Right common carotid artery plus branches (tissue), 1 donor: Measurements from ENCODE around the gene RPS28.

GRCh38 chr19:7534834-7534993, 803 bp upstream of the PNPLA6 start:
- PRO-cap: no peak

DNA sequence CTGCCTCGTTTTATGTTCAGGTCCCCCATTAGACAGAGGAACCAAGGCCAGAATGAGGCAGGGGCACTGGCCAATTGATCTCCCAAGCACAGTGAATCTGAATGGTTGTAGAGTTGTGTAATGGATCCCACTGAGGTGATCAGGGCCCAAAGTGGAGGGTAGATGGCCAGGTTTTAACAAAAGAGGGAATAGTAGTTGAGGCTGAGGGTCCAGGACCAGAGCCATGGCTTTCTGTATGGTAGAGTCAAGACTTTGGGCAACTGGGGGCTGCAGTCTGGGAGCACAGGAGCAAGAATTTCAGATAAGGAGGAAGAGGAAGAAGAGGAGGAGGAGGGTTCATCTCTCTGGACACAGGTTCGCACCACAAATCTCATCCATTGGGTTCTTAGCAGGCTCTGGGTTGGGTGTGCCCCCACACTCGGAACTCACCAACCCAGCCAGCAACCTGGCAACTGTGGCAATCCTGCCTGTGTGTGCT, 18.0 kb downstream of the PNPLA6 start:
- PRO-cap: no peak

DNA sequence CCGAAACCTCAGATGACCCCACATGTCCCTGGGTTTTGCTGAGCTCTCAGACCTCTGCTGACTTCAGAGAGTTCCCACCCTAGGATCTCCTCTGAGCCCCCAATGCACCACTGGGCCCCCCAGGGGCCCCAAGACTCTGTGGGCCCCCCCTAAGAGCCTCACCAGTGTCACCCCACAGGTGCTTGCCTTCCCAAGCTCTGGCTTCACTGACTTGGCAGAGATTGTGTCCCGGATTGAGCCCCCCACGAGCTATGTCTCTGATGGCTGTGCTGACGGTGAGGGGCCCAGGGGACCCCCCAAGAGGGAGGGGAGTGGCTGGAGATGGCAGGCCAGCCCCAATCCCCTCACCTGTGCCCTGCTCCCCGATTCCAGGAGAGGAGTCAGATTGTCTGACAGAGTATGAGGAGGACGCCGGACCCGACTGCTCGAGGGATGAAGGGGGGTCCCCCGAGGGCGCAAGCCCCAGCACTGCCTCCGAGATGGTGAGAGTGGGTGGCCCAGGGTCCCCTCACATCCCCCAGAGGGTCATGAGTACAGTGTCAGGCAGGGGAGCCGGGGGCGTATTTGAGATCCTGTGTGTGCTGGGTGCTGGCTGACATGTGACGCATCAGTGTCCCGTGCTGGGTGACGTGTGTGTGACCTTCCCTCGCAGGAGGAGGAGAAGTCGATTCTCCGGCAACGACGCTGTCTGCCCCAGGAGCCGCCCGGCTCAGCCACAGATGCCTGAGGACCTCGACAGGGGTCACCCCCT, 25.5 kb downstream of the PNPLA6 start:
- PRO-cap: no peak

- PRO-cap: no peak
These were observed 2.0 kb downstream of the CAMSAP3 start for GRCh38 chr19:7597582-7598103.

DNA sequence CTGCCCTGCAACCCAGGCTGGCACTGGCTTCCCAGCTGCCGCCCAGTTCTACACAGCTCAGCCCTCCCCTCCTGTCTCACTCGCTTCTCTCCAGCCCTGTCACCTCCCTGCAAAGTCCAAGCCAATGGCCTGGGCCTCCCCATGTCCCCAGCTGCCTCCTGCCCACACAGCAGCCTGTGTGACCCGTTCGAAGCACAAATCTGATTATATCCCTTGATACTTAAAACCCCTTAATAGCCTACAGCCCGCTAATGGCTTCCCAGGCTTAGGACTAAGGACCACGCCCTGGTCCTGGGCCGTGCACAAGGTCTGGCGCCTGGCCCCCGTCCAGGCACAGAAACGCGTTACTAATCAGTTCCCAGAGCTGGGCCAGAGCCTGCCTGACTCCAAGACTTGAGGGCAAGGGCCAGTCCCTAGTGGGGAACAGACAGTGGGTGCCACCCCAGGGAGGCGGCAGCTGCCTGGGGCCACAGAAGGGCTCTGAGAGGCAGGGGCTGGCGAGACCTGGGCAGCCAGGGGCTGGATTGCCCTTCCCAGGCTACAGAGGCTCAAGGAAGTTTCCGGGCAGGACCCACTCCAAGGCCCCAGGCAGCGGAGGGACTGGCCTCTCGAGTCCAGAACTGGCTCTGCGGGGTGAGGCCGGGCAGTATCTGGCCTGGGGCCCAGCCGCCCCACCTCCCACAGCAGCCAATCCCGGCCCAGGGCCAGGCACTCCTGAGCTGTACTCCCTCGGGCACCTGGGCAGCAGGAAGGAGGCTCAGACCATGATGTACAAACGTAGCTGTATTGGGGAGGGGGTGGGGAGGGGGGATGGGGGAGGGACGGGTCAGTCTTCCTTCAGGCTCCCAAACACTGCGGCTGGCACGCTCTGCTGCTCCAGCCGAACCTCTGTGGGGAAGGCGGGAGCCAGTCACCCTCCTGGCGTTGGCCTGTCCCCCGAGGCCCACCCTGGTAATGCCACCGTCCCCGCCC, 10.3 kb downstream of the XAB2 start:
- PRO-cap: no peak

- PRO-cap: no peak
These were observed 5.0 kb downstream of the TRAPPC5 start for GRCh38 chr19:7685544-7686030.

- PRO-cap: no peak
These were observed 2.0 kb downstream of the CLEC4G start for GRCh38 chr19:7729696-7730459.

GRCh38 chr19:7730594-7731228, 1.2 kb downstream of the CLEC4G start:
- PRO-cap: no peak

DNA sequence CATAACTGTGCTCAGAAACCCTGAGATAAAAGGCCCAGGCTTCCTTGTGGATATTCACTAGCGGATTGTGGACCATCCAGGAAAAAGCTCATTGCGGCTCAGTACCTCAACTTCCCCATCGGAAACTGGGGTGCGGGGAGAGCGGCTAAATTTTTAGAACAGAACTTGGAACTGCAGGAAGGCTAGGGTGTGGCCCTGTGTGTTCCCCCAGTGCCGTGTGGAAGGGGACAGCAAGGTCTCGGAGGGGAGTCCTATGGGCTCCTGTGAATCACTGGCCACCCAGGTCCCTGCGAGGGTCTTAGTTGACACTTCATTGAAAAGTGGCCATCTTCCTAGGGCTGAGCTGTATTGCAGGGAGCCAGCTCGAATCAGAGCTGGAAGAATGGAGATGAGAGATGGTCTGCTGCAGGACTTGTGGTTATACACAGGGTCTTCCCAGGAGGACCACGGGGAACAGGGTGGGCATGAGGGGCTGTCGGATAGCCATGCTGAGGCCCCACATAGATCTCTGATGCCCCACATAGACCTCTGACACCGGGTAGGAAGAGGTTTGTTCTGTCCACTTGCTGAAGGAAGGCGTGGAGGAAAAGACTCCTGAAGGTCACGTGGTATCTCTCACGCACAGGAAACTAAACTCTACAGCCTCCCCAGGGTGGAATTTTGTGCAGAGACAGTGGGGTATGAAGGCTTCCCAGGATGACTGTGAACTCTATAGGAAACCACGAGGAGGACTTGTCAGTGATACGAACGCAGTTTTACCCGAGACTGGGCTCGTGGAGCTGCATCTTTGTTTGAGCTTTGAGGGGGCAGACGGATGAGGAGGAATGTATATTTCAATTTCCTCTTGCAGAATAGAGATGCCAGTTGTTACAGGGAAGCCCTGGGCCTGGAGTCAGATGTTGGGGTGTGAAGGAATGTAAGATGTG, 2.6 kb downstream of the EVI5L start:
- PRO-cap: no peak

DNA sequence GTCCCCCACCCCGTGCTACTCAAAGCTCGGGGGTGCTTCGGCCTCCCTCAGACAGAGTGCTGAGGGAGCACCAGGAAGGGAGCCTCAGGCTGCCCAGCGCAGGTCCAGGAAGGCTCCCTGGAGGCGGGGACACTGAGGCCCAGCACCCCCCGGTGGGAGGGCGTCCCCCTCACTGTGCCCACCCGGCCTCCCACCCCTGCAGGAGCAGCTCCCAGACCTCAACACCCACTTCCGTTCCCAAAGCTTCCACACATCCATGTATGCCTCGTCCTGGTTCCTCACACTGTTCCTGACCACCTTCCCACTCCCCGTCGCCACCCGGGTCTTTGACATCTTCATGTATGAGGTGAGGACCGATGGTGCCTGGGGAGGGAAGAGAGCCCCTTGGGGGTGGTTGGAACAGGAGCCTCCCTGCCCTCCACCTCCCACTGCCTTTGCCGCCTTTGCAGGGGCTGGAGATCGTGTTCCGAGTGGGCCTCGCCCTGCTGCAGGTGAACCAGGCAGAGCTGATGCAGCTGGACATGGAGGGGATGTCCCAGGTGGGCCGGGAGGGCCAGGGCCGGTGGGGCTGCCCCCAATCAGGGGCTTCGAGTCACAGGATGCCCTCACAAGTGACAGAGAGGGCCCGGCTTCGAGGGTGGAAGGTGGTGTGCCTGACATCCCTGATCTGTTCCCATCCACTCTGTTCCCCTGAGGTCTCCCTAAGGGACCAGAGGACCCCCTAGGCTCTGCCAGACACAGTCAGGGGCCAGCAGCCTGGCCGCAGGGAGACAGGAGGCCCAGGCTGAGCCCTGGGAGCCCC, 21.4 kb downstream of the EVI5L start:
- PRO-cap: no peak

- PRO-cap: no peak
These were observed 2.0 kb downstream of the PRR36 start for GRCh38 chr19:7872164-7872613.

DNA sequence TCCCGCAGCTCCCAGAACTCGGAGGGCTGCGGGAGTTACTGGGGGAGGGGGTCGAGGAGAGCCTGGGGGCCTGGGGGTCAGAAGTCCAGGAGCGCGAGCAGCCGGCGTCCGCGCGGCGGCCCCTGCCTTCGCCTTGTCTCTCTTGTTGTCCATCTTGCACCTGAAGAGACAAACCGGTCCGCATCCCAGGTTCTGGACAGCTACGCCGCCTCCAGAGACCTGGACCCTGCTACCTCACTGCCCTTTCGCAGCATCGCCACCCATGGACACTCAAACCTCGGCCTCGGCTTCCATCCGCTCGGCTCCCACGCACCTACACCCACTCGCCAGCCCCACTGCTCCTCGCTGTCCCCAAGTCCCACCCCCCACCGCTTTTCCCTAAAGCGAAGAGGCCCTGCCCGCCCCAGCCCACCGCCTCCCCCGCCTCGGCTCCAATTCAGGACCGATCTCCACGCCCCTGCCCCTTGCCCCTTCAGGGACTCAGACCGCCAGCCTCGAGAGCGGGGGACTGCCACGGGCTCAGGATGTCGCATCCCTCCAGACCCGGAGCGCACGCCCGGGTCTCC, 570 bp downstream of the PRR36 start:
- PRO-cap: no peak

- PRO-cap: no peak
These were observed 2.4 kb downstream of the TGFBR3L start for GRCh38 chr19:7917168-7917388.

DNA sequence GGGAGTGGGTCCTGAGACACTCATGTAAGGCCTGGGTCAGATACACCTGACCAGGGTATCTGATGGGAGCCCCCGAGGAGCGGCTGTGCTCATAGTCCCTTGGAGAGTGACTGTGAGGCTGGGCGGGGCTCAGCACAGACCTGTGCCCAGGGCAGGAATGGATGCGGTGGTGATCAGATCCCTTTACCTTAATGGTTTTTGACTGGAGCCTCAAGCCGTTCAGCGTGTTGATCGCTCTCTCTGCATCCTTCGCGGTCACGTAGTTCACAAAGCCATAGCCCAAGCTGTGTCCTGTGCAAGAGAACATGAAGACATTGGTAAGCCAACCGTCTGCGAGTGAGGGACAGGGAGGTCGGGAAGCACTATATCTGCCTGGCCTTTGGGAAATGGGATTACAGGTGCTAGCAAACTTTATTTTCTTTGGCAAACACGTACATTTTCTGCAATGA, 24.5 kb downstream of the ELAVL1 start:
- PRO-cap: no peak

- PRO-cap: no peak
These were observed 461 bp upstream of the CCL25 start for GRCh38 chr19:8052138-8052460.

DNA sequence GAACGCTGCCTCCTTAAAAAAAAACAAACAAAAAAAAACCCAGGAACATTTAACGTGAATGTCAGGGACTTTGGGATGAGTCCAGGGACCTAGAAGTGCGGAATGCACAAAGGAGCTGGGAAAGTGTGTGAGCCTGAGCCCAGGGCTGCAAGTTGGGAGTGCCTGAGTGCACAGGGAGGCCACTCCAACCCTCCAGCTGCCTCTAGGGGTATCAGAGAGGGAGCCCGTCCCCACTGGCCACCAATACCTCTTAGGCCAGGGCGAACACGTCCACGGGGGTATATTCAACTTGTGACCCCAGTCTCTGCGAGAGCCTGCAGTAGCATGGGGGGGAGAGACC, 866 bp downstream of the CD320 start:
- PRO-cap: no peak

- PRO-cap: no peak
These were observed 3.8 kb upstream of the CD320 start for GRCh38 chr19:8311711-8312618.

- PRO-cap: no peak
These were observed 4.3 kb downstream of the NDUFA7 start for GRCh38 chr19:8316868-8317235.

GRCh38 chr19:8321435-8322423, at the start of gene RPS28:
Gene RPS28, plus strand, starts transcription at chr19:8321496.
- PRO-cap: bidirectional peak, plus-strand start at chr19:8321497, minus-strand start at chr19:8321375

- PRO-cap: no peak
These were observed 1.9 kb downstream of the ANGPTL4 start for GRCh38 chr19:8365734-8366334.